SJCRH30 (cell line): ENCODE results near the gene MTHFD1.

- RAMPAGE, long total RNA, result no peak
These were observed 172.1 kb downstream of the SYNE2 start for GRCh38 chr14:64024740-64025551.

- RAMPAGE, long total RNA, result no peak
These were observed 217.1 kb downstream of the SYNE2 start for GRCh38 chr14:64069885-64070404.

GRCh38 chr14:64109584-64110228, 184.5 kb downstream of the ESR2 start:
- RAMPAGE, long total RNA, result no peak

GRCh38 chr14:64195303-64196136, 98.7 kb downstream of the ESR2 start:
- RAMPAGE, long total RNA, result no peak

DNA sequence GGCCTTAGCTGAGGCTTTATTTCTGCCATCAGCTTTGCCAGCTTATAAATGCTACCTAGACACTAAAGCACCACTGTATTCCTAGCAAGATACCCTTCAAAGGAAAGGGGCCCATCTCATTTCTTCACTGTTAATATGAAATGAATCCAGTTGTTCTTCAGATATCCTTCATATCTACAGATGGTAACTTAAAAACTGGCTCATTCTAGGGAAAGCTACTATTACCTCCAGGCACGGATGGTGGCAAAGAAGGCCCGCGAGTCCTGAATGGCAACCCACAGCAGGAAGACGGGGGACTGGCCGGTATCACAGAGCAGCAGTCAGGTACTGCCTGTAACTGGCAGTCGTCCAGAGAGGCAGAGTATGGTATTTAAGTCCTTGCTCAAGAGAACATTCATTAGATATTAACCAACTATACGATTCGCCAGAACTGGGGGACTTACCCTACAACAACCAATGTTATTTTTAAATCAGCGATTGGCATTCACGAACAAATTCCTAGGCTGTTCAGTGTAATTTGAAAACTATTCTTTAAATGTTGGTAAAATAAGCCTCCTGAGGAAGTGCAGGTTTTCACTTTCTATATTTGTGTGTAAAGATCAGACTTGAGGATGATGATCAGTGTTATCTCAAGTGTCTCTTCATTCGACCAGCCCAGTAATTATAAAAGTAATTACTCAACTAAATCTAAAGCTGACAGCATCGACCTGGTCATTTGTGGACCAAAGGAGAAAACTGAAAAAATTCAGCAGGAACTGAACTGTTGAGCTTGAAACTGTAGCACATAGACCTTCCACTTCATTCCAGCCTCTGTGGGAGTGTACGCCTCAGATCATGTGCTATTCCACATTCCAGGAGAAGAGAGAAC, 75.7 kb downstream of the ESR2 start:
- RAMPAGE, long total RNA, result no peak

DNA sequence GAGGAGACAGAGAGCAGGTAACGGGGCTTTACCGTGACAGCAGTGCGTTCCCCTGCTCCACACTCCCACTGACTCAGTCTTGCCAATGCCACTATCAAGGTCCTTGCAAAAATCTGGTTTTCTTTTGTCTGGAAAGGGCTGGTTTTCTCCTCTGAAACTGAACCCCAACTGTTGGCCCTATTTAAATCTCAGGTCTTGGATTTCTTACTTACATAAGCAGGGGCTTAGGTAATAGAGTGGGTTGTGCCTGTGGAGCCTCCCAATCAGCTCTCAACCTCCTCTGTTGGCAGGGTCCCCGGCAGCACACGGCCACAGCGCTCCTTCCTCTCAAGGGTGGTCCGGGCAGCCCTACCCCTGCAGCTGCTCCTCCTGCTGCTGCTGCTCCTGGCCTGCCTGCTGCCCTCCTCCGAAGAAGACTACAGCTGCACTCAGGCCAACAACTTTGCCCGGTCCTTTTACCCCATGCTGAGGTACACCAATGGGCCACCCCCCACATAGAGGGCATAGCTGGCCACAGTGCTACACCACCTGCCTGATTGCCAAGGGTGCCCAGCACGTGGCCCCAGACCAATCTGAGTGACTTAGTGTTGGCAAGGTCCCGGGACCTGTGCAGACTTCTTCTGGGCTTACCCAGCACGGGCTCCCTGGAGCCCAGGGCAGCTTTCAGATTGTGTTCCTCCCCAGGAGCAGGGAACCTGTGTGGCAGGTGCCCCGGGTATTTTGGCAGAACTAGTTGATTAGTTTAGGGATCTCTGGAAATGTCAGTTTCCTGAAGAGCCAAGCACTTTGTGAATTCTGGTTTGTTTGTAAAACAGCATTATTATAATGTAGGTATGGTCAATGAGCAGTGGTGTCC, 68.9 kb downstream of the ESR2 start:
- RAMPAGE, long total RNA, result no peak

DNA sequence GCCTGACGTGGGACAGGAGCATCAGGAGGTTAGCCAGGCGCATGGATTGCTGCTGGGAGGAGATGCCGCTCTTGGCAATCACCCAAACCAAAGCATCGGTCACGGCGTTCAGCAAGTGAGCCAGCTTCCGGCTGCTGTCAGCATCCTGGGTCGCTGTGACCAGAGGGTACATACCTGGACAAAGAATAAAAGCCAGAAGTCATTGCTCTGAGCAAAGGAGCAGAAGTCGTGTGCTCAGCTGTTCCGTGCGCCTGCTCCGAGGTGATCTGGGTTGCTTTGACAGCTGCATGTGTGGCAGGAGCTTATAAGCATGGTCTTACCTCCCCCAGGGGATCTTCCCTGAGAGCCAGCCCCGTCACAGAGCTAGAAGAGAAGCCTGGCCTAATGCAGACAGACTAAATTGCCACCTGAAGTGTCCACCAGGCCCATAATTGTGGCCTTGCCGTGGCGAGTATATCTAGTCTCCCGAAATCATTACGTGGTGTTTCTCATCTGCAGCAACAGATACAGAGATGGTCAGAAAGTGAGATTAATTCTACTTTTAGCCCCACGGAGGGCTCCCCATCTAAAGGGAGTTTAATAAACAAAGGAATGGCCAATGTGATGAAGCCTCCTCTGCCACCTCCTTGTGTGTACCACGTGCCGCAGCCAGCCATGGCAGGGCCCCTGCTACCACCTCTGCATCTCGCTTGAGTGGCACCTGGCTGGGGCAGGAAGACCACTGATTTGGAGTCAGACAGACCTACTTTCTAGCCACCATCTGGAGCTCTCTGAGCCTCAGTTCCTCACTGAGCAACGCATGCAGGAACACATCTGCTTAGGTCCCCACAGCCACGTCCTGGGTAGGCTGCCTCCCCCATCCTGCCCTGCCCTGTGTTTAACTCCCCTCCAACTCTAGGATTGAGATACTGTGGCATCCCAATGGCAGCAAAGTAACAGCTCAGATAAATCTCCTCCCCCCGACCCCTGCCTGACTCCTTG, 58.9 kb downstream of the ESR2 start:
- RAMPAGE, long total RNA, result no peak

DNA sequence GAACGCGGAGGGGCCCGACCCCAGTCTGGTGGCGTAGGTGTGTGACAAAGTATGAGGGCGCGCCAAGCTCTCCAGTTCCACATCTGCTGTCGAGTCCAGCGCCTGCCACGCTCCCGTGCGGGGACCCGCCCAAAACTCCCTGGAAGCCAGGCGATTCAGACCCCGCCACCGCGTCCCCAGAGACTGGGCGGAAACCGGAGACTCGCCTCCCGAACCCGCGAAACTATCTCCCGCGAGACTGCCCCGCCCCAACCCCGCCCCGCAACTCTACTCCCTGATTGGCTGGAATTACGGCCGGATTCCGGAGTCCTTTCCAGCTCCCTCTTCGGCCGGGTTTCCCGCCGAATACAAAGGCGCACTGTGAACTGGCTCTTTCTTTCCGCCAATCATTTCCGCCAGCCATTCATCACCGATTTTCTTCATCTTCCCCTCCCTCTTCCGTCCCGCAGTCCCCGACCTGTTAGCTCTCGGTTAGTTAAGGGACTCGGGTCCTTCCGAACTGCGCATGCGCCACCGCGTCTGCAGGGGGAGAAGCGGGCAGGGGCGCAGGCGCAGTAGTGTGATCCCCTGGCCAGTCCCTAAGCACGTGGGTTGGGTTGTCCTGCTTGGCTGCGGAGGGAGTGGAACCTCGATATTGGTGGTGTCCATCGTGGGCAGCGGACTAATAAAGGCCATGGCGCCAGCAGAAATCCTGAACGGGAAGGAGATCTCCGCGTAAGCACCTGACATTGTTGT, at the start of gene MTHFD1:
TSS of gene MTHFD1 (plus strand) at position 599 of the 735 bp plus-strand sequence.
- RAMPAGE, long total RNA, result no peak

GRCh38 chr14:64388490-64388962, 373 bp downstream of the MTHFD1 start:
- RAMPAGE, long total RNA, result no peak

DNA sequence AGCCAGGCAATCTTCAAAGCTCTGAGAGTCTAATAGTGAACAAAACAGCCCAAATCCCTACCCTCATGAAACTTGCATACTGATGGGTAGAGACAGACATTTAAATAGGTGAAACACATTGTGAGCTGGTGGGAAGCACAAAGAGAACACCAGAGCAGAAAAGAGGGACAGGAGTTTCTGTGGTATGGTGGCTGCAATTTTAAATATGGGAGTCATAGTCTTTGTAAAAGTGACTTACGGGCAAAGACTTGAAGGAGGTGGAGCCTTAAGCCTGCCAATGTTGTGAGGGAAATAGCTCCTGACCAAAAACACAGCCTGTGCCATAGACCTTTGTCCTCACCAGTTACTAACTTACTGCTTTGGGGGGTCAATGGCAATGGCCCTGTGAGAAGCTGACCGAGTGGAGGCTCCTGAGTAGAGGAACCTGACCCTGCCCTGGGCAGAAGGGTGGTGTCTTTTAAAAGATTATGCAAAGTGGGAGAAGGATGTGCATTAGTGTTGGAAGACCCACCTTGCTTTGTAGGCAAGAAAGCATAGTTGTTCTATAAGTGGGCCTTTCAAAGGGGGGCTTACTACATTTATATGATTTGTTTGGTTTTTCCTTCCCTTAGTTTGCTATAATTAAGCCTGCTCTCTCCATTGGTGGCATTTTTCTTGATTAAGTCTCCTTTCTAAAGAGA, 3.8 kb downstream of the MTHFD1 start:
- RAMPAGE, long total RNA, result no peak

- RAMPAGE, long total RNA, result no peak
These were observed 37.7 kb downstream of the MTHFD1 start for GRCh38 chr14:64425718-64426373.

DNA sequence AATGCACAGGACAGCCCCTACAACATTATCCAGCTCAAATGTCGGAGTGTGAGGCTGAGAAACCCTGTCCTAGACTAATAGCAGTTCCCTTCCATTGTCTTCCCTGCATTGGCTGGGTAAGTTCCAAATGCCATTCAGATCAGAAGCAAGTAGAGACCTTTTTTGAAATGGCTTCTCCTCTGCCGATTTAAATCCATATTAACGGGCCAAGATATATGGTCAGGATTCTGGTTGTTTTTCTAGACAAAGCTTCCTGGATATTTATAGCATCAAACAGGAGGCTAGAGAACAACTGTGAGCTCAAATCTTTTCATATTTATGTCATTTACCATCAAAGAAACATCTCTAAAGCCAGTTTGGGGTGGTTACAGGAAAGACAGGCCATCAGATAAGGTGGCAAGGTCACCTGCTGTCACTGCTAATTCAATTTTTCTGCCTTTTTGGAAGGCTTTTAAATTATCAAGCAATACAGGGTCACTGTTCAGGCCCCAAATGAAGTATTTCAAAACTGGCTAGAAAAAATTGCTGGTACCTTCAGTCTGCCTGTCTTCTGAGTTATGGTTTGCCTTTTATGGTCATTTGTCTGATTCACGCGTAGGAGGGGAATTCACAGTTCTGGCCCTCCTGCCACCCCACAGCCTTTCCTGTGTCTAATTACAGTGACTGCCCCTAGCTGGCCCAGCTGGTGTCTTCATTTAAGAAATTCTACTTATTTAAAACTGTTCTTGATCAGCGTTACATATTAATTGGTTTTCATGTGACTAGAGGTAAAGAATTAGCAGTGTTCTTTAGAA, 20.0 kb upstream of the AKAP5 start:
- RAMPAGE, long total RNA, result no peak

- RAMPAGE, long total RNA, result no peak
These were observed 1.9 kb downstream of the ZBTB25 start for GRCh38 chr14:64501509-64502272.

- RAMPAGE, long total RNA, result no peak
These were observed 17.3 kb downstream of the ZBTB1 start for GRCh38 chr14:64521547-64522657.

GRCh38 chr14:64541937-64542596, 1.5 kb downstream of the HSPA2 start:
- RAMPAGE, long total RNA, result no peak

DNA sequence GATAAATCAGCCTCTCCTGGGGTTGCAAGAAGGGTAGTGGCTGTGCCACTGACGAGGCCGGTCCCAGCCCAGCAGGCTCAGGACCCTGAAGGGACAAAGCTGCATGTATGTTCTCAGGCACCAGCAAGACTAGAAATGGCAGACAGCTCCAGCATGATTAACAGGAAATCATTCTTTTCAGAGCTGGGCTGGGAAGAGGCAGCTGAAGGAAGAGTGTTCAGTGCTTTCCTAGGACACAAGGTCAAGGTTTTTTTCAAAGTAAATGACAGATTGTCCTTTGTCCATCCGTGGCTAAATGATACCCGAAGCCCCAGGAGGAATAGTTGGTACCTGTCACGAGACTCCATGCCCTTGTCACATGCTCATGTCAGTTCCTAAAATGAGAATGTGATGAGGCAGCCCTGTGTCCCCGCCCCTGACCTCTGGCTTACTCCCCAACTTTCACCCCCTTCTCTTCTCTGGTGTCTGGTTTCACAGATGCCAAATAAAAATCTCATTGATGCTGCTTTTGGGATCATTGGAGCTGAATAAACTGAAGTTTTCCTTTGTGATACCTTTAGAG, 65.2 kb downstream of the PPP1R36 start:
- RAMPAGE, long total RNA, result no peak

DNA sequence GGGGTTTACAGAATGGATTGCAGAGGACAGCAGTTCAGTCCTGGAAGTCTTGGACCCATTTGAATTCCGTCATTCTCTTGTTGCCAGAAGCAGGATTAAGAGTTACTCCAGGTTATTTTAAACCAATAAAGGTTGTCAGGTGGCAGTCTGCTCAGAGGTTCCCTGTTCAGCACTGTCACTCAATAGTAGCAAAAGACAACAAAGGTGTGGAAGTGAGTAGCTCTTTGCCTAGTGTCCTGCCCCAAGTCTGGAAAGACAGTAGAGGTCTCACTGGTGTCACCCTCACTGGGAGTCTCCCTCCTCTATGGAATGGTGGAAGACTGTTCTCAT, 73.5 kb upstream of the PLEKHG3 start:
- RAMPAGE, long total RNA, result no peak

GRCh38 chr14:64706308-64707401, 2.4 kb downstream of the PLEKHG3 start:
- RAMPAGE, long total RNA, result no peak

DNA sequence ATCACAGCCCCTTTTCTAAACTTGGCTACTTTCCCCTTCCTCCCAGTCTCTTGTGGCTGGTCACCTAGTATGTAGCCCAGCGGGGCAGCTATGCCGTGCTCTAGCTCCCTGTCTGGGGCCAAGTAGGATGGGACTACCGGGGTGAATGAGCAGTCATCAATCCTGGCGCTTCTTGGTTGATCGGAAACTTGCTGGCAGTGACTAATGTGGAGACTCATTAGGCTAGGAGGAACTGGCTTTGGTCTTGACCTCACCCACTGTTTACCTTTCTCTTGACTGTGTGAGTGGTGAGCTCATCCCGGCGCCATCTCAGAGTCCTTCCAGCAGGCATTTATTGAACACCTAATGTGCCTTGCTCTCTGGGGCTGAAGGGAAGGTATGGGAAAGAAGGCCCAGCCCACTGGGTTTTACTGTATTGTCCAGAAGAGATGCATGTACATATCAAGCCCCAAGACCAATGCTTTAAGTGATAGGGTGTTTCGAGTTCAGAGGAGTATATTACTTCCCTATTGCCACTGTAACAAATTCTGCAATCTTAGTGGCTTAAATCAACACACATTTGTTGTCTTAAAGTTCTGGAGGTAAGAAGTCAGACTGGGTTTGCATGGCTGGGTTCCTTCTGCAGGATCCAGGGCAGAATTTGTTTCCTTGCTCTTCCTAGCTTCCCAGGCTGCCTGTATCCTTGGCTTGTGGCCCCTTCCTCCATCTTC, 16.1 kb downstream of the PLEKHG3 start:
- RAMPAGE, long total RNA, result no peak

GRCh38 chr14:64721320-64722282, 17.4 kb downstream of the PLEKHG3 start:
- RAMPAGE, long total RNA, result no peak